Endodermal cell (in vitro differentiated cells): Measurements from ENCODE around the gene ALG8.

GRCh38 chr11:78131781-78132893 is 7.3 kb downstream of the ALG8 start:
- PRO-cap, result no peak

DNA sequence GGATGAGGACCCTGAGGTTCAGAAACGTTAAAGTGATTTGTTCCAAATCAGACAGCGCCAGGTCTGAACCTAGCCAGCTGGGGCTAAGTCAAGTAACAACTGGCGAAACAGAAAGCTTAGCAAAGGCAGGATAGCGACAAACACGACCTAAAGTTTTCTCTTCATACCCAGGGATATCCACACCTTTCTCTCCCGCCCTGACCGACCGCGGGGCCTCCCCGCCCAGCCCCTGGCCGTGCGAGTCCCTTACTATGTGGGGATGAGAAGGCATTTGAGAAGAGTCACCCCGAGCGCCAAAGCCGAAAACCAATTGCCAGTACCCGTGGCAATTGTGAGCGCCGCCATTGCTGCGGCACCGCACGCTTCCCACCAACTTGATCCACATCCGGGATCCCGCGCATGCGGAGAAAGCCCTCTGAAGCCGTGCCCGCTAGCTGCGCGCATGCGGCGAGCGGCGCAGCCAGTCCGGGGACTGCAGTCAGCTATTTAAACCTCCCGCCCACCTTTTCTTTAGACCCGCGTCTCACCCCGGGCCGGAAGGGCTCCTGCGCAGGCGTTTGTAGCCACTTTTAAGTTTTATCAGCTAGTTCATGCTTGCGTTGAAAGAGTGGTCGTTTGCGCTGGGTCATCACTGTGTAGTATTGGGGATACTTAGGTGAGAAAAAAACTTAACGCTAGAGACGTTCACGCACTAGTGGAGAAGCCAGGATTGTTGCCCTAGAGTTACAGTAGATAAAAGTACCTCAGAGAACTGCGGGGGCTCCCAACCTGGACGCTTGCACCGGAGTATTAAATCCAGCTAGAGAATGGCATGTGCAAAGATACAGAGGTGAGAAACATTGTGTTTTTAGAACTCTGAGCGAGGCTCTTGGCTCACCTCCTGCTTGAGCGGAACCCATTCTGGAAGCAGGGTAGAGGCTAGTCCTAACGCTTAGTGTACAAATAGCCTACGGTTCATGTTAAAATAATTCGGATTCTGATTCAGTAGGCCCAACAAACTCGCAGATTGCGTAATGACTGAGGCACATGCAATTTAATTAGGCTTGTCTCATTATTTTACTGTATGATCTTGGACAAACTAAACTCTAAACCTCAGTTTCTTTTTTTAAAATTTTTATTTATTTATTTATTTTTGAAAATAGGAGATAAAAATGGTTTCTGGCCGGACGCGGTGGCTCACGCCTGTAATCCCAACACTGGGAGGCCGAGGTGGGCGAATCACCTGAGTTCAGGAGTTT is at the start of gene ALG8:
ALG8 (minus strand) TSS at position 383 of the 1,238 bp plus-strand sequence.
- PRO-cap, result bidirectional peak, plus-strand start at position 513 of the sequence, minus-strand start at position 383 of the sequence; bidirectional peak, plus-strand start at position 784 of the sequence, minus-strand start at position 791 of the sequence; unidirectional peak, minus-strand start at position 908 of the sequence

- PRO-cap, result no peak
Observed at GRCh38 chr11:78226383-78227104, 37.8 kb downstream of the USP35 start.

DNA sequence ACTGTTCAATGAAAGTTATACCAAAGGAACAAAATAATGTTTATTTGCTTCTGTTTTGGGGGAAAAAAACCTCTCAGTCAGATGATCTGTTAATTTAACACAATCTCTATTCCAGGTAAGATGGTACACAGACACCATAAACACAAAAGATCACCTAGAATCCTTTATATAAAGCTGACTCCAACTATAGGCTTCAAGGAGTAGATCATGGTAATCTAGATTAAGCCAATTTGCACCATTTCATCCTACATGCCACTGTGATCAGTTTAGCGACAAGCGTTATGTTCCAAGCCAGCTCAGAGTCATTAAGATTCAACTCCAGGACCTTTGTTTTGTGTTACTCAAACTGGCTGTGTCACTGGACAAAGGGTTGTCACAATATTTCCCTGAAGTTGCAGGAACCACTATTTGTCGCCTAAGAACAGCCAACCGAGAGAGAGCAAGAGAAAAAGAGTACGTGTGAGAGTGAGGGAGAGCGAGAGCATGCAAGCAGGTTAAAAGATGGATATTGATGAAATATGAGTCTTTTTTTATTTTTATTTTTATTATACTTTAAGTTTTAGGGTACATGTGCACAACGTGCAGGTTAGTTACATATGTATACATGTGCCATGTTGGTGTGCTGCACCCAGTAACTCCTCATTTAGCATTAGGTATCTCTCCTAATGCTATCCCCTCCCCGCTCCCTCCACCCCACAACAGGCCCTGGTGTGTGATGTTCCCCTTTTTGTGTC is 104.8 kb downstream of the USP35 start:
- PRO-cap, result no peak

DNA sequence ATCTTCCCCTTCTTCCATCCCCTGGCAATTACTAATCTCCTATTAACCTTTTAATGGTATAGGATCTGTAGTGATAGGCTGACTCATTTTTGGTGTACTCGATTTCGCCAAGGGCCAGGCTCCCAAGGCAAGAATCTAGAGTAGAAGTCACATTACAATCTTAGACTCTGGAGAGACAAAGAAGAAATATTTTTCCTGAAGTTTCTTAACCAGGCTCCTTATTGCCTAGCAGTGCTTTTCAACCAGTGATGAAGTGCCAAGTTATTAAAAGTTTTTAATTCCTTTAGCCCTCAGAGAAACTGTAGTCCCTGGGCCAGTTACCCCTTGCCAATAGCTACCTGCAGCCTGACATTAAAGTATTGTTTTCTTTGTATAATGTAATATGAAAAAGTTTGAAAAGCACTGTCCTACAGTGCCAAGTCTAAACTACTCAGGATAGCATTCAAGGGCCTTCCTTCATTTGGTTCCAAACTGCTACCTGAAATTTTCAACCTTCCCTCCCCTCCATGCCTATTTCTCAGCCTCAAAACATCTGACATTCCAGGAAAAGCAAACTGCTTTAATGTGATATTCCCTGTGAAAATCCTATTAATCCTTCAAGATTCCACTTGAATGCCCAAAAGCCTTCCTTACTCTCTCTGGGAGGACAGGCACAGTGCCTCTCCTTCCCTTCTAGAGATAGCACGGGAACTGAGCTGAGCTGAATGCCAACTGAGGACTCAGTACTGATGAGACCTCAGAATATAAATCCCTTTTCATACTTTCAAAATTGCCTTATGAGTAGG is 113.1 kb downstream of the GAB2 start:
- PRO-cap, result no peak

DNA sequence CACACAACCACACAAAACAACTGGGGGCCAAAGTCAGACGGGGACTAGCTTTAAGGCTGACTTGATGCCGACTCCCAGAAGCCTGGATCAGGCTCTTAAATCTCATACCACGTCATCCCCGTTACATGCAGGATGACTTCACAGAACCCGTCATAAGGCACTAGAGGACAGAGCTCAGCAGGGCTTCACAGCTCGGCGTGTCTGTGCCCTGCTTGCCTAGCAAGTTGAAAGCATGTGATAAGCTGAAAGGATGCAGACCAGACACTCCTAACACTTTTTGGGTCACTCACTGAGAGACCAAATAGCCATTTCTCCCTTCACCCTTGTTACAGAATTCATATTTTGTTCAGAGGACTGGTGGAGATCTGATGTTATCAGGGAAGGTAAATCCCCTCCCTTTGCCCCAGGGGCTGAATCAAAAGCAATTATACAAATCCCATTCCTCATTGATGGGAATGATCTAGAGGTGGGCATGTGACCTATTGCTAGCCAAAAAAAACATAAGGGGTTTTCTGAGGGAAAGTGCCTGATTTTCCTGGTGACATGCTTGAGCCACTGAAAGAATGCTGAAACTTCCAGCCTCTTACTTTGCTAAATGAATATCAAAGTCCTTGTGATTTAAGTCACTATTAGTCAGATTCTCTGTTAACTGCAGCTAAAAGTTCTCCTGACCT is 65.3 kb downstream of the GAB2 start:
- PRO-cap, result no peak

DNA sequence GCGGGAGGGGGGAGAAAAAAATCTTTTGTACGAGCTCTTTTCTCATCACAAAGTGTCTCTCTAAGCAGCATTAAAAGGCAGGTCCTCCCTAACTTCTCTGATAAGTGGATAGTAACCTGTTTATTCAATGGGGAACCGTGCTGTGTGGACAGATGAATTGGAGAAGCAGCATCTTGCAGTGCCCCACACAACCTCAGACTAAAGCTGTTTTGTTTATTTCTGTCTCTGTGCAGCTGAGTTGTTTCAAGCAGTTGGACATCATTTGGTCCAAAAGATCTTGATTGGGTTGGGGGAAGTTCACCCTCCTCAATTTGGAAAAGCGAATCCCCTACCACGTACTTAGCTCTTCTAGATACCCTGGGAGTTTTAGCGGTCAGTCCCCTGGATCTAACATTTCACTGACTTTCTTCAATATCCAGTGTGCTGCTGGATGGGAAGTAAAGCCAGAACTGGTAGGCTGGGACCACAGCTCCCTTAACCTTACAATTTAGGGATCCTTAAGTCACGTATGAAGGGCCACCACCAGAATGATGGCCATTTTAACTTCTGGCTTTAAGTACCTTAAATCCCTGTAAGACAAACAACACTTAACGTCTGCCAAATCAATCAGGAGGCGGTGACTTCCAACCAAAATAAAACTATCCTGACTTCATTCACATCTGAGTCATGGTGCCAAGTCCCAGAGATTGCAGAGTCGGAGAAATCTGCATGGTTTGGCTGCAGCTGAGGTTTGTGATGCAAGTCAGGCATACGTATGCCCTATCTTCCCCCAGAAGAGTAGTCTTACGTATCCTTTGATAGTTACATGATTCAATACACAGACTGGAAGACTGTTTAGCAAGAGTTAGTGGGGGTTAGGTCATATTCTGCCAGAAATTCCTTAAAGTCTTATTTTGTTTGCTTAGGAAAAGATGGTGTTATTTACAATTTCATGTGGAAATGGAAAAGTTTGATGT is 1.5 kb upstream of the GAB2 start:
- PRO-cap, result no peak

DNA sequence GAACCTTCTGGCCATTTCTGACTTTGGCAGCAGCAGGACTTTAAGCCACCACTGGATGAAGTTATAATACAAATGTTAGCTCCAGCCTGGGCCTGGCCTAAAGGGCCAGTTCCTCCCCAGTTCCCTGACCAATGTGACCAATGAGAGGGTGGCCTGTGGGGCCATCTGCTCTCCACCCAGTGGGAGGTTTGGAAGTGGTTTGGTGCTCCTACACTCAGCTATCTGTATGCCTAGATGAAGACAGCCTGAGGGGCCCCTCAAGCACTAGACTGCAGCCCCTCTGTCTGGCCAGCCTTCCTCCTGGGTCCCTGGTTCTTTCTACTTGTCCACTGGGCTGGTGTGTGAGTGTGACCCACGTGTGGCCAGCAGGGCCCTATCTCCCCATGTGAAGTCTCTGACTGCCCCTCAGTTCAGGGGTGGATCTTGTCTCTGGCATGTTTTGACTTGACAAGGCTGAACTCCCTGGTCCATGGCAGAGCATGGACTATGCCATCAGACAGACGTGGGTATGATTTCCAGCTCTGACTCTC is 254.2 kb upstream of the NARS2 start:
- PRO-cap, result no peak

- PRO-cap, result bidirectional peak, plus-strand start at chr11:79087439, minus-strand start at chr11:79087230; unidirectional peak, plus-strand start at chr11:79087612; bidirectional peak, plus-strand start at chr11:79087819, minus-strand start at chr11:79087695; bidirectional peak, plus-strand start at chr11:79087877, minus-strand start at chr11:79087843
Observed at GRCh38 chr11:79086924-79088102, 353.5 kb downstream of the TENM4 start.

DNA sequence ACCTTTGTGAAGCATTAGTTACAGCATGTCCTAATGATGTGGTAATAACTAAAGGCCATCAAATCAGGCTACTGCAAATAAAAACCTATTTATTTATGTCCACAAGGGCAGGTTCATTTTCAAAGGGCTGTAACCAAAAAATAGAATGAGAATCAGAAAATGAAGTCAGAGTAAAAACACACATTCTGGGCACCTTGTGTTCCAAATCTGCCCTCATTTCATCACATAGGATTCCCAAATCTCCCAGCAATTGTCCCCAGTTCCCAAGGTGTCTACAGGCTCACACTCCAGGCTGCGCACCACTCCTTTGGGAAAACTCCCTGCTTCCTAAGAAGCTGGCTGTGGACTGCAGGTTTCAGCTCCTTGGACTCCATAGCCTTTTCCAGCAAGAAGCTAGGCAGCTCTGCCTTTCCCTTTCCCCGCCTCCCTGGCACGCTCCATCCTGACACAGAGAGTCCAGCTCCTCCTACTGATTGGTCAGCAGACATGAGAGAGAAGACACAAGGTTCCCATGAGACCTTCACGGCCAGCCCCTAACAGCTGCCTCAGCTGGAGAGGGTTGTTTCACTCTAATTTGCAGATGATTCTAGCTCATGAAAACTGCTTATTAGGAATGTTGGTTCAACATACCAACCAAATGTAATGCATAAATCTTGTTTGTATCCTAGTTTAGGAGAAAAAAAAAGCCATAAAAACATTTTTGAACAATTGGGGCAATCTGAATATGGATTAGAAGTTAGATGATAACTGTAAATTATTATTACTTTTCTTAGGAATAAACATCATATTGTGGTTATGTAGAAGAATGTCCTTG is 27.6 kb downstream of the TENM4 start:
- PRO-cap, result no peak

- PRO-cap, result no peak
Observed at GRCh38 chr11:79580684-79581167, 139.9 kb upstream of the TENM4 start.

- PRO-cap, result unidirectional peak, plus-strand start at chr11:82155861
Observed at GRCh38 chr11:82155613-82156067, 578.0 kb downstream of the FAM181B start.

DNA sequence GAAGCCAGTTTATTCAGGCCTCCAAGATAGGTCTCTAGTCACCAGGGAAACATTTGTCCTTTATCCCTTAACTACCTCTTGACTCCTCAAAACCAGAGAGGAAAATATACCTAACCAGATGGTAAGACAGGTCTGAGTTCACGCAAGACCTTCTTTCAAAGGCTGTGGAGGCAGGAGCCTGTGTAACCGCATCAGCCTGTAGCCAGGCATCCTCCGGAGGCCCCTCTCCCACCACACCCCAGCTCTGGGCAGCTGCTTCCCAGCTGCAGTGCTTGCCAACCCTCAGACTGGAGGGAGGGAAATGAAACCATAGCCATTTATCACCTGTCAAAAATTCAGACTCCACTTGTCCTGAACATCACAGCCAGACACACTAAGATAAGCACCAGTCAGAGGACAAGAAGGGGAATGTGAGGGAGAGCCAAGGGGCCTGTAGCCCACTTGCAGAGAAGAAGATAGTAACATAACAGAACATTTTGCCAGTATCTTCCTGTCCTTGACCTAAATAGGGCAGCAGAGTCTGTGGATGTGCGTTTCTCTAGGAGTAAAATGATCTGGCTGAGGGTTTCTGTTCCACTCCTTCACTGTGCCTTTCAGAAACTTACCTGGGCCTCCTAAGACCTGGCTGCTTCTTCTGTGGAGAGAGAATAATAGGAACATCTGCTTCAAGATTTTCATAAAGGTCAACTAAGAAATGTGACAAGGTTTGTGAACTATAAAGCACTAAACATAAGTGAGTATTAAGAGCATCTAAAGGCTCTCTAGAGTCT is 57.5 kb upstream of the FAM181B start:
- PRO-cap, result no peak

DNA sequence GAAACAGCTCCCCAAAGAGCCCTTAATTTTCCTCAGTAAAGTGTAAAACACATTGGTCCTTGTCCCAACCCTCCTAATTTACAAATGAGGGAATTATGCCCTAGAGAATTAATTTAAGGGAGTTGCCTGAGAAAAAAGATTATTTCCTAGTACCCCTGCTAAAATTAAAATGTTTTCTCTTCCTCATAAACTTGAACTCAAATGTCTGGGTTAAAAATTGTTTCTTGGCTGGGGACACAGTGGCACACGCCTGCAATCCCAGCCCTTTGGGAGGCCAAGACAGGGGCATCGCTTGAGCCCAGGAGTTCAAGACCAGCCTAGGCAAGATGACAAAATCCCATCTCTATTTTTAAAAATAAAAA is 1.6 kb downstream of the PRCP start:
- PRO-cap, result no peak

DNA sequence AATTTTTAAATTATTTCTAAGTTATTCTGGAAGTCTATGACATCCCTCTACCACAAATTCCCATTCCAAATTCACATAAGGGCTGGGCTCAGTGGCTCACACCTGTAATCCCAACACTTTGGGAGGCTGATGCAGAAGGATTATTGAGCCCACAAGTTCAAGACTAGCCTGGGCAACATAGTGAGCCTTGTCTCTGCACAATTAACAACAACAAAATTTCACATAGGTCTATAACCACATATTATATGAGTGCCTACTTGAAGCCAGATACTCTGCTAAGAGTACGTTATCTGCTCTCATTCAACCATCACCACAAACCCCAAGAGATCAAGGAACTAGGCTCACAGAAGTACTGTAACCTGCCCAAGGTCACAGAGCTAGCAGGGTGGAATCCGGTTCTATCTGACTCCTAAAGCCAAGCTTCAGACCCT is 1.2 kb downstream of the PRCP start:
- PRO-cap, result no peak

GRCh38 chr11:82902157-82902392 is 539 bp downstream of the DDIAS start:
- PRO-cap, result no peak

GRCh38 chr11:83019804-83020363 is 51.8 kb downstream of the RAB30 start:
- PRO-cap, result no peak

GRCh38 chr11:83181643-83182549 is 11.6 kb upstream of the ANKRD42 start:
- PRO-cap, result no peak

DNA sequence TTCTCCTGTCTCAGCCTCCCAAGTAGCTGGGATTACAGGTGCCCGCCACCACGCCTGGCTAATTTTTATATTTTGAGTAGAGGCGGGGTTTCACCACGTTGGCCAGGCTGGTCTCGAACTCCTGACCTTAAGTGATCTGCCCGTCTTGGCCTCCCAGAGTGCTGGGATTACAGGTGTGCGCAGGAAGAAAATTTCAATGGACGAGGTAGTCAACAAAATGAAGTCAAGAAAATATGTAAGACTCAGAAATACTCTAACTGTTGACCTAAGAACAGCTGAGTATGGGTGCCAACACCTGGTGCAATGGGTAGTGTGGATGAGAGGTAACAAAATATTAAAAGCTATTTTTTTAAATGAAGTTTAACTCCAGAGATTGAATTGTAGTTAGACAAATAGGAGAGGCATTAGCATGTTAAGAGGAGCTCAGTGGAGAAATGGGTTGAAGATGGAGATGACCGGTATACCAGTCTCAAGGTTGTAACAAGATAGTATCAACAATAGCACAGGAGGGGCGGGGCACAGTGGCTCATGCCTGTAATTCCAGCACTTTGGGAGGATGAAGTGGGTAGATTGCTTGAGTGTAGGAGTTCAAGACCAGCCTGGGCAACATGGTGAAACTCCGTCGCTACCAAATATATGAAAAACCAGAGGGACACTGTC is 6.2 kb upstream of the ANKRD42 start:
- PRO-cap, result no peak

DNA sequence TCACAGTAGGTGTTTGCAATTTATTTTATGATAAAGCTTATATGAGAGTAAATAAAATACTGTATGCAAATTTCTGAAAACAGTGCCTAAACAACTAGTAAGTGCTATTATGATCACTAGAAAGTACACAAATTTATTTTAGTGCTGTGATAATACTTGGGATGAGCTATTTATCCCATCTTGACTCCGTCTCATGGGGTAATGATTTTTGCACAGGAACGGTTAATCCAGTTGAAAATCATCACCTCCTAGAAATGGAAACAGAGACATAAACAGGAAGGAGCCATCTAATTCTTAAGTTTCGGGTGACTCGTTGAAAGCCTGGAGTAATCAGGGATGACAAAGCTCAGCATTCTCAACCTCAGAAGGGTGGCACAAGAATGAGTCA is 280.7 kb upstream of the CCDC90B start:
- PRO-cap, result unidirectional peak, plus-strand start at position 298 of the sequence